PC-3 (cell line): ENCODE results near the gene KCP.

- RAMPAGE, long total RNA: no peak
These were observed 764 bp downstream of the LMOD2 start for GRCh38 chr7:123656479-123656780.

DNA sequence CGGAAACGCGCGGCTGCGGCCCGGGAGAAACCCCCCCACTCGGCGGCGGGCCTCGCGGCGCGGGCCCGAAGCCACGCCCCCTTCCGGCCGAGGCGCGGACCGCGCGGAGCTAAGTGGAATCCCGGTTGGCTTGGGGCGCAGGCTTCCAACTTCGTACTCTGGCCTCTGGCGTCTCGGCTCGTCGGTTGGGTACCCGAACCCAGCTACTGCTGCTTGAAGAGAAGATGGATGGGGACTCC, 234 bp upstream of the WASL start:
- RAMPAGE, long total RNA: no peak

GRCh38 chr7:127451167-127451713, 58.7 kb upstream of the ZNF800 start:
- RAMPAGE, long total RNA: no peak

GRCh38 chr7:127592462-127593479, 765 bp upstream of the FSCN3 start:
- RAMPAGE, long total RNA: no peak

- RAMPAGE, long total RNA: no peak
These were observed 36.0 kb downstream of the LRRC4 start for GRCh38 chr7:127995052-127995806.

DNA sequence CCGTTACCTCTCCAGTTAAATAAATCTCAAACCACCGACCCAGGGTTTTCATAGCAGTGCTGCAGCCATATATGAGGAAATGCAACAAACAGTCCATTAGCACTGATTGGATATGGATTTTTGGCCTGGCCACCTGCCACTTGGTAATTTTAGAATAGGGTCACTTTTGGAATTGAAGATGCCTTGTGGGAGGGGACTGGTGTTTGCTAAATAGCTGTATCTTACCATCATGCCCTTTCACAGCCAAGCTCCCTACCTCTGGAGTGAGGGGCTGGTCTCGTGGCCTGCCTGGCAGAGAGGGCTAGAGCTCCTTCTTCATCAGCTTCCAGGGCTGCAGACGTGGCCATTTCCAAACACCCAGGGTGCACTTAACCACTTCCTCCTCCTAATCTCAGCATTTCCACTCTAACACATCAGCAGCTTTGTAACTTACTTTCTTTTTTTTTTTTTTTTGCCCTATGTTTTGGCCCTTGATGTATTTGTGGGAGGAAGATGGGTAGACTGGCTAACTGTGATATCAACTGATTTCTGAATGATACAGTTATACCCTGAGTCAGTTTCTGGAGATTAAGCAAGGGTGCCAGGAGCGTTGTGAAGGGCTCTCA, 27.5 kb downstream of the LRRC4 start:
- RAMPAGE, long total RNA: no peak

GRCh38 chr7:128028971-128029317, 2.3 kb downstream of the LRRC4 start:
- RAMPAGE, long total RNA: no peak

DNA sequence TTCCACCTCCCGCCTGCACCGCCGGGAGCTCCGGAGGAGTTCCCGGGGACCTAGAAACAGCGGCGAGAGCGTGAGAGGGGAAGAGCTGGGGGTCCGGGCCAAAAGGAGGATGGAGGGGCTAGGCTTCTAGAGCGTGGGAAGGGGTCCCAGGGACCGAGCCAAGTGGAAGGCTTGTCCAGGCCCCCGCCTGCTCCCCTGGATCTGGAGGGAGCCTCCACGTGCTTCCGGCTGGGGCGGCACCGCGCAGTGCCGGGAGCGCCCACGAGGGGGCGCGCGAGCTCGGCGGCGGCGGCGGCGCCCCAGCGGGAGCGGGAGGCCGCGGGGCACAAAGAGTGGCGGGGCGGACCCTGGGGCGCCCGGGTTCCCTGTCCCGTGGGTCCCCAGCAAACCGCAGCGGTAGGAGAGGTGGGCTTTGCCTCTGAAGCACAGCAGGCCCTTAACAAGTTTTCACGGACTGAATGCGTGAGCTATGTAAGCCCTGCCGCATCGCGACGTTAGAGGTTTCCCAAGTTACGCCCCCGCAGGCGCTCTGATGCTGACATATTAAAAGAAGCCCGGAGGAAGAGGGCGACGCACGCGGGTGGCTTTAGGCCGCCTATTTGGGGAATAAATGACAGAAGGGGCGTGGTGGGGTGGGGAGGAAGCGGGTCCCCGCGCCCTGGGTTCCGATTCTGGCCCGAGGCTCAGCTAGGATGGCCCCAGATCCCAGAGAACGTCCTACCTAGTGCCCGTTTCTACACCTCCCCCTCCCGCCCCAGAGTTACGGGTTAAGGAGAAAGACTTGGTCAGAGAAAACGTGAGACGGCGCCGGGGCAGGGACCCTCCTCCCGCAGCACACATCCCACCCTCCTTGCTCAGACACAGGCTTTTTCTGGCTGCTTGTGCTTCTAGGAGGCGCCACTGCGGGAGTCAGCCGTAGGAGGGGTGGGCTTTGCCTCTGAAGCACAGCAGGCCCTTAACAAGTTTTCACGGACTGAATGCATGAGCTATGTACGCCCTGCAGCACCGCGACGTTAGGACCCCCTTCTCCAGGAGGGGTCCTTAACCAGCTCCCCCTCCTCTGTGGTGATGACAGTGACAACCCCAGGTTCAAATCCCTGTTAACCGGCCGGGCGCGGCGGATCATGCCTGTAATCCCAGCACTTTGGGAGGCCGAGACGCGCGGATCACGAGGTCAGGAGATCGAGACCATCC, 104.7 kb upstream of the LRRC4 start:
- RAMPAGE, long total RNA: no peak

- RAMPAGE, long total RNA: no peak
These were observed 30.4 kb downstream of the LEP start for GRCh38 chr7:128271333-128272077.

GRCh38 chr7:128339121-128339499, 4.6 kb downstream of the RBM28 start:
- RAMPAGE, long total RNA: no peak

DNA sequence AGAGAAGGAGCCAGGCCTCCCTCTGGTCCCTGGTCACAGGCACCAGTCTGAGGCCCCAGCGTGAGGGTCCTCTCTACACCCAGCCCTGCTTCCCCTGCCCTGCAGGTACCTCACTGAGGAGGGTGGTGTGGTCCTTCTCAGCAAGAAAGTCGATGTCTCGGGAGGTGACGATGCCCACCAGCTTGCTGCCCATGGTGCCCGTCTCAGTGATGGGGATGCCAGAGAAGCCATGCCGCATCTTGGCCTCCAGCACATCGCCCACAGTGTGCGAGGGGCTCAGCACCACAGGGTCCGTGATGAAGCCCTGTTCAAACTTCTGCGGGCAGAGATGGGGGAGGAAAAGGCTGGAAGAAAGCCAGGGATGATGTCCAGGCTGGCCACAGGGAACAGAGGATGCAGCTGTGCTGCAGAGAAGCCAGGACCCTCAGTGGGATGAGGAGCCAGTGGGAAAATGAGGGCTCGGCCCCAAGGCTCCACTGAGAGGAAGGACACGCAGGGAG, 9.5 kb downstream of the IMPDH1 start:
- RAMPAGE, long total RNA: no peak

- RAMPAGE, long total RNA: no peak
These were observed 524 bp upstream of the IMPDH1 start for GRCh38 chr7:128410178-128410834.

DNA sequence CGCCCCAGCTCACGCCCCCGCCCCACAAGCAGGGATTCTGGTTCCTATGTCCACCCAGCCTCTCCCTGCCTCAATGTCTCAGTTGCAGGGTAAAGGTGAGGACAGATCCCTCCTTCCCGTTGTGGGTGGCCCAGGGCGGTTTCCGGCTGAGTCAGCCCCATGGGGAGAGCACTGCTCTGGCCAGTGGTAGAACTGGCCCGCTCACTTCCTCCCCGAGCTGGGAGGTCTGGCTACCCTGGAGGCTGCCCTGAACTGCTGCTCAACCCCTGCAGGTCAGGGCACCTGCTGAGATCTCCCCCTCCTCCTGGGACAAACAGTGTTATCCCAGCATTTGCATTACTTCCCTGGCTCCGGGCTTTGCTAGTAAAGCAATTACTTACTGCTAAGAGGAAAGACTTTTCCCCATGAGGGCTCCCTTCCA, 21.4 kb upstream of the IMPDH1 start:
- RAMPAGE, long total RNA: no peak

DNA sequence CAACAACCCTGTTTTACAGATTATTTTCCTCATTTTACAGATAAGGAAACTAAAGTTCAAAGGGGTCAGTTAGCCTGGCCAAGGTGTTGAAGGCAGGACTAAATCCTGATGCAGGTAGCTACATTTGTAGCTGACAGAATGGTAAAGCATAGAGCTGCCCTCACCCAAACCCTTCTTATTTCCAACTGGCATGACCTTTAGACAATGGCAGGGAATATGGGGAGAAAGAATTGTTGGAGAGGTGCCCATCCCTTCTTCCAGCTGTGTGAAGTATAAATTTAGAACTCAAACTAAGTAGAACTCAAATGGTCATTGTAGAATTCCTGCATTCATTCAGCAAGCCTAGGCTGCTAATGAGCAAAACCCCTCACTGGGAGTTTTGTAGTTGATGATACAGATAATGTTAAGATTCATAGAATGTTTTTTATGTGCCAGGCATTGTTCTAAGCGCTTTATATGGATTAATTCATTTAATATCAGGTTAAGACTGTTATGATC, 1.9 kb upstream of the HILPDA start:
- RAMPAGE, long total RNA: no peak

DNA sequence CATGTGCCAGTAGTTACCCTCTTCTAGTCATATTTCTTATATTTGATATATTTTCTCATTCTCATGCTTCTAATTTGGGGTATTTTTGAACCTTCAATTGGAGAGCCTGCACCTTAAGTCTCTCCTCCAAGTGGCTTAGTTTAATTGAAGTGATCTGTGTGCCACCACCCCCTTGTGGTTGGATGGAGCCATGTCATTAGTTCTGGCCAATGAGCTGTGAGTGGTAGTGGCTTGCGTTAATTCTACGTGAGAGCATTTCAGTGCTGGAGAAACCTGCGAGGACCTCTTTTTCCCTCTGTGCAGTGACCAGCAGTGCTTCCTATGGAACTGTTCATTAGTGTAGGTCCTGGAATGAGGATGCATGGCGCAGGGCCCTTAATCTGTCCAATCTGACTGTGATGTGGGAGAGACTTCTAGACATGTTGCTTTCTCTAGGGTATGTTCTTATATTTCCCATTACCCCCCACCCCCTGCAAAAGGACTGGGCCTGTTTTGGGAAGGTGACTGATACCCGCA, 3.7 kb downstream of the HILPDA start:
- RAMPAGE, long total RNA: no peak

DNA sequence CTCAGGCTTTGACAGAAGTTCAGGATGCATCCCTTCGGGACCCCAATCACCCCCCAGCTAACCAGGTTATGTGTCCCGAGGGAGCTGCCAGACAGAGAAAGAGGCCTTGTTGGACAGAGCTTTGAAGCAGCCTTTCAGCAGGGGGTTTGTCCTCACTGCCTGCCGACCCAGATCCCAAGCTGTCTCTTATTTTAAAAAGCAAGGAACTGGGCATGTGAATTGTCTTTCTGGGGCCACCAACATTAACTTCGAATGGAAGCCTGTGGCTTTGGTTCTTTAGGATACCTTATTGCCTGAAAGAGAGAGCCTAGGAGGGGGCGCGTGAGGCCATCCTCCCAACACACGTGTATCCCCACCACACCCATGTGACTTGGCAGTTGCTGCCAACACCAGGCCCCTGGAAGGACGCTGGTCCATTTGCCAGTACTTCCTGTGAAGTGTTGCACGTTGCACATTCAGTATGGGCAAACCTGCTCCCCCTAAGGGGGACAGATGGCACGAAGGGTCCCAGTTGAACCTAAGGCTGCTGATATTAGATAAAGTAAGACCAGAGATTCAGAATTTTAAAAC, 905 bp downstream of the CCDC136 start:
- RAMPAGE, long total RNA: no peak

DNA sequence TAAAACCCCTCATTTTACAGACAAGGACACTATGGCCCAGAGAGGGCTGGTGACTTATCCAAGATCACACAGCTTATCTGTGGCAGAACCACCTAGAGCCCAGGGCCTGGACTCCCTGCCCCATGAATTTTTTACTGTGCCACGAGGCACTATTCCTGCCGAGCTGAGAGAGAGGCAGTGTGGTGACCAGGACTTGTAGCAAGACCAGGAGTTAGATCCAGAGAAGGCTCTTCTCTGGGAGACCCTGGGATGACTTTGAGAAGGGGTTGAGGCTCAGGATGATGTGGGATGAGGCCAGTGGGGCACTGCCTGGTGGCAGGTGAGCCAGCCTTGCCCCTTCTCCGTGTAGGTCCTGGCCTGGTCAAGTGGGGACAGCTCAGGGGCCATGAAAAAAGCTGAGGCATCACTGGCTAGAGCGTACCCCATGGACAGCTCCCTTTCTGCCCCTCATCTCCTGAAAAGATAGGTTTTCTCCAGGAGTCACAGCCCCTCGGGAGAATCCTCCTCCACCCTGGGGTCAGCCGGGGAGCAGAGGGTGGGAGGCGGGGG, 5.7 kb downstream of the FLNC start:
- RAMPAGE, long total RNA: no peak

DNA sequence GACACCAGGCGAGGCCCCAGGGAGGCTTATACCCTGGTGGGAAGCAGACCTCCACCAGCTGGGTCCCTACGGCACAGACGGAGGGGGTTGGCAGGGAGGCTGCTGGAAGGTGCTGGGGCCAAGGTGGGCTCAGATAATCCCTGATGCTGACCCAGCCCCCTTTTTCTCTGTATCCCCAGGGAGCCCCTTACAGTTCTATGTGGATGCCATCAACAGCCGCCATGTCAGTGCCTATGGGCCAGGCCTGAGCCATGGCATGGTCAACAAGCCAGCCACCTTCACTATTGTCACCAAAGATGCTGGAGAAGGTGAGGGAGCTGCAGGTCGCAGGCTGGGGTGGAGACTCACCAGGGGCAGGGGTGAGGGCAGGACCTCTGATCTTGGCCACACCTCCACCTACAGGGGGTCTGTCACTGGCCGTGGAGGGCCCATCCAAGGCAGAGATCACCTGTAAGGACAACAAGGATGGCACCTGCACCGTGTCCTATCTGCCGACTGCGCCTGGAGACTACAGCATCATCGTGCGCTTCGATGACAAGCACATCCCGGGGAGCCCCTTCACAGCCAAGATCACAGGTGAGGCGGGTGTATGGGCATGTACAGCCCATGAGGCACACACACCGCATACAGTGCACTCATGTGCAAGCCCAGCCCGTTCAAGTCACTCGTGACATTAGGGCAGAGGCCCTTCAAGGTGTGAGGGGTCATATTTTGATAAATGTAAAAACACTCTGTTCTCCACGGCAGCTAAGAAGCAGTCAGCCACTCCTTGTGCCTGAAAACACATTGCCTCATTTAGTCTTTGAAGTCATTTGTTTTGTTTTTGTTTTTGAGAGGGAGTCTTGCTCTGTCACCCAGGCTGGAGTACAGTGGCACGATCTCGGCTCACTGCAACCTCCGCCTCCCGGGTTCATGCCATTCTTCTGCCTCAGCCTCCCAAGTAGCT, 11.3 kb upstream of the ATP6V1F start:
- RAMPAGE, long total RNA: no peak

GRCh38 chr7:128856669-128857007, 6.0 kb upstream of the ATP6V1F start:
- RAMPAGE, long total RNA: no peak

GRCh38 chr7:128910571-128910918, at the start of gene KCP:
KCP (minus strand) TSS chr7:128910709.
- RAMPAGE, long total RNA: no peak